Spinal cord (tissue), 3 donors: Measurements from ENCODE around the genes TMEM45B, NFRKB and SPATA19.

GRCh38 chr11:129239754-129240332, 47.7 kb upstream of the ARHGAP32 start:
- PRO-cap = no peak
- RAMPAGE, long total RNA = no peak

DNA sequence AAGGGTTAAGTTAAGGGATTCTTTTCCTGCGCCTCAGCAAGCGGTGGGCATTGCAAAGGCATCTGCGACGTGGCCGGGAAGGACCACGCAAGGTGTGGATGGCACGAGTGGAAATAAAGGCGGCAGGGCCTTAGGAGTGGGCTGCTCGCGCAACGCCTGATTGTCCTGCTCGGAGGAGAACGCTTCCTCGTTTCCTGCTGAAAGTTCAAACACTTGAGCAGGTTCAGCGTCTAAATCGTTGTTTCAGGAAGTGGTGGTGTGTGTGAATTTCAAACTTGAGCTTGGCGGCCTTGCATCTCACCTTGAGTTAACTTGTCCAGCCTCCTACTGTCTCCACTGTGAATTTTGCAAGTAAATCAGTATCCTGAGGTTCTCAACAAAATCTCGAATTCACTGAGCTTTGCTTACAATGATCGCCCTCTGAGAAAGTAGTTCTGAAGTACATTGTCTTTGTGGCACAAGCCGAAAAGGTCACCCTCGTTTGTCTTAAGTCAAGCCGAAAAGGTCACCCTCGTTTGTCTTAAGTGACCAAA, 729 bp downstream of the BARX2 start:
- PRO-cap = no peak
- RAMPAGE, long total RNA = no peak

DNA sequence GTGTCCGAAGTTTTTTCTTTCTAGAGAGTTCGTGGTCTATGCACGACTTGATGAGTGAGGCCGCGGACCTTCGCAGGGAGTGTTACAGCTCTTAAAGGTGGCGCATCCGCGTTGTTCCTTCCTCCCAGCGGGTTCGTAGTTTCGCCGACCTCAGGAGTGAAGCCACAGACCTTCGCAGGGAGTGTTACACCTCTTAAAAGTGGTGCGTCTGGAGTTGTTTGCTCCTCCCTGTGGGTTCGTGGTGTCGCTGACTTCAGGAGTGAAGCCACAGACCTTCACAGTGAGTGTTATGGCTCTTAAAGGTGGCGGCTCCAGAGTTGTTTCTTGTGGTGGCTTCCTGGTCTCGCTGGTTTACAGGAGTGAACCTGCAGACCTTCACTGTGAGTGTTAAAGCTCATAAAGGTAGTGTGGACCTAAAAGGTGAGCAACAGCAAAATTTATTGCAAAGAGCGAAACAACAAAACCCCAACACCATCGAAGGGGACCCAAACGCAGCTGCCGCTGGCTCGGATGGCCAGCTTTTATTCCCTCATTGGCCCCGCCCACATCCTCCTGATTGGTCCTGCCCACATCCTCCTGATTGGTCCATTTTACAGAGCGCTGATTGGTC, 1.4 kb upstream of the TMEM45B start:
- PRO-cap = no peak
- RAMPAGE, long total RNA = no peak

DNA sequence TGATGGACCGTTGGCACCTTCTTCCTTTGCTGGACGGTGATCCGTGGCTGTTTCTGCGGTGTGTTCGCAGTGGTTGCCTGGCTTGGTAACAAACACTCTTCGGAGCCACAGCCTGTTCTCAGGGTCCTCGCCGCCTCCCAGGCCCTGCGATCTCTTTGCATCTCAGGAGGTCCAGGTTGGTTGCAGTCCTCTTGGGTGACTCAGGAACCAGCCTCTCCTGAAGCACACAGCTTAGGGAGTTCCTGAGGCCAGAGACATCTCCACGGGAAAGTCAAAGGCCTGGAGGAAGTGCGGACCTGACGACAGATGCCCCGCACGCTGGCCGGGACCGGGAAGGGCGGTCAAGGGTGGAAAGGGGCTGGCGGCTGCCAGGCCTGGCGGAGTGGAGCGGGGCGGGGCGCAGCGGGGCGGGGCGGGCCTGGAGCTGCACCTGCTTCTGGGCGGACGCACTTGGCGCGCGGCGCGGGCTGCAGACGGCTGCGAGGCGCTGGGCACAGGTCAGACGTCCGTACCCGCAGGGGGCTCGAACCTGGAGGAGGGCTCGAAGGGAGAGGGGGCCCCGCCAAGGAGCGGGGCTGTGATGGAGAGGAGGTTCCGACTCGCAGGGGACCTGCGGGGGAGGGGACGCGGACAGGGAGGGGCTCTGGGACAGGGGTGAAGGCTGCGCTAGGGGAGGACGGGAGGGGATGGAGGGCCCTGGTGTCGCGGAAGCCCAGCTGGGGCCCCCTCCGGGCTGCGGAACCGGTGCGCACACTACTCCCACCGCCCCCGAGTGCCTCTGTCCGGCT, at the start of gene TMEM45B:
Gene TMEM45B (plus strand): TSS at position 447 of the 788 bp plus-strand sequence.
- PRO-cap = no peak
- RAMPAGE, long total RNA = start-site peak on the plus strand centred at position 442 of the sequence, 62 bp wide, 16 and 23 reads in 2 replicates

DNA sequence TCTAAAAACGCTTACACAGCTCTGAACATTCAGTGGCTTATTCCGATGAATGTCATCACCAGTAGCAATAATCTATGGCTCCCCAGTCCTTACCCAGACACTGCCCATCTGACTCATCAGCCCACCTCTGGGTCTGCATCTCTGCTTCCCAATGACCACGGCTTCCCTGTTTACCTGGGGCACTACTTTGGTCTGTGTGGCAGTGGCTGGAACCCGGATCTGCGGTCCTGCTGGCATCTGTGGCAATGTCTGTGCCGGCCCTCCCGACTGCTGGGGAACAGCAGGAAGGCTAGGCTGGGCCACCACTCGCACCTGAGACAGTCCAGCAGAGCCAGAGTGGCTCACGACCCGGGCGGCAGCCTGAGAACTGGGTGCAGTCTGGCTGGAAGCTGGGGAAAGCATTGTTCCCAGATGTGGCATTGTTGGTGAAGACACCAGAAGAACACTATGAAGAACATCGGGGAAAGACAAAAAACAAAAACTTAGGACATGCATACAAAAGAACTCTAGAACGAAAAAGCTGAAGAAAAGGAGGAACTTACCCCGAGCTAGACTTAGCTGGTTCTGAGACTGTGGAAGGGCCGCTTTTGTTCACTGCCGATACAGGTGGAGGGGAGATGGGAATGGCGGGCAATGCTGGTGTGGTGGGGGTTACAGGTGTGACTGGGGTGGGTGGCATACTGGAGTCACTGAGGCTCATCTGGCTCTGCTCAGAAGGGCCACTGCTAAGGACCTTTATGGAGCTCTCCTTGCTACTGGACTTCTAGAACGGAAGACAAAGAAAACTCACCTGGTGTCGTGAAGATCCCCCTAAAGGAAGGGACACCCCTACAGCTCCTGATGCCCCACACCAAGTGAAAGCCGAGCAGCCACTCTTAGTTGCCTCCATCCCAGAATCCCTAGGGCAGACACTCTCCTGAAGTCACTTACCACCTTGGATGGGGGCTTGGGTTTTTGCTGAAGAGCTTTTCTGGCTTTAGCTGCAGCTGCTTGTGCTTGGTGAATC, 21.5 kb downstream of the NFRKB start:
- PRO-cap = no peak
- RAMPAGE, long total RNA = no peak

DNA sequence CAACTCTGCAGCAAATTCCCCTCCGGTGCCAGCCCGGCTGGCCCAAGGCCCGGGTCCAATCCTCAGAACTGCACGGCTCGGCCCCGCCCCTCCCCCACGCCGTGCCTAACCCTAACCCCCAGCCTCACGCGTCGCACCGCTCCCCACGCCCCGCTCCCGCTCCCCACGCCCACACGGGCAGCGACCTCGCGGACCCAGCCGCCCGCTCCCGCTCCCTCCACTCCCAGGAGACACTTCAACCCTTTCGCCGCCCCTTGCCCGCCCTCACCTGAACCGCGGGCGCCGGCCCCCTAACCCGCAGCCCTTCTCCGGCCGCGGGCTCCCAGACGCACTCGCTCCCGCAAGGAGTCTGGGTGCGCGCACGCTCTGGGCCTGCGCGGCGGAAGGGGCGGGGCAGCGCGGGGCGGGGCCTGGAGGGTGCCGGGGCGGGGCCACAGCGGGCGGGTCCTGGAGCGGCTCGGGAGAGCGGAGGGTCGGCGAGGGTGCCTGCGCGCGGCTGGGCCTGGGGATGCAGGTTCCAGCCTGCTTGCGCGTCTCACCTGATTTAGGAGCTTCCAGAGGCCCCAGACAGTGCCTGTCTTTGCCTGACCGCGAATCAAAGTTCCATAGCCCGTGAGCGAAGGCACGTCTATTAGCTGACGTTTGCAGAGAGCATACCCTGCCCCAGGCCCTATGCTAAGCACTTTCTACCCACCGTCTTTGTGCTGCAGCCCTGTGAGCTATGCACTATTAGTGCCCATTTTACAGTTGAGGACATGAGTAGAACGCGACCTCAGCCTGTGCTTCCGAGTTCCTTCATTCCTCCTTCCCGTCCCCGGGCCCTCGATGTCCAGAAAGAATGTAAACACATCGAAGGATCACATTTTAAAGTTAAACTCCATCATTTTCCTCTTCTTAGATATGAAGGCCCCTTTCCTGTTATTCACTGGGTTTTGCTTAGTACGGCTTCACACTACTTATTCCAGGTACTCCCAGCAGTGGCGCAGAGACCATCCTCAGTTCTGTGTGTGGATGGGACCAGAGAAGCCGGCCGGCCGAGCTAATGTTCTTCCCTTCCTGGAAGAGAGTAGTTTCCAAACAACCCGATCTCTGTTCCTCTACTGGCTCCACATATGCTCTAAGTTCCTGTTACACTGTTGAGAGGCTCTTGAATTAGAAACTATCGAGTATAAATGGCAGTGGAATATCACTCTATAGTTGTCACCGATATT, at the start of gene NFRKB:
Gene NFRKB (minus strand): TSS at position 351 of the 1,211 bp plus-strand sequence.
- PRO-cap = no peak
- RAMPAGE, long total RNA = no peak

- PRO-cap = no peak
- RAMPAGE, long total RNA = no peak
Observed at GRCh38 chr11:130001205-130001930, 1.3 kb downstream of the PRDM10 start.

DNA sequence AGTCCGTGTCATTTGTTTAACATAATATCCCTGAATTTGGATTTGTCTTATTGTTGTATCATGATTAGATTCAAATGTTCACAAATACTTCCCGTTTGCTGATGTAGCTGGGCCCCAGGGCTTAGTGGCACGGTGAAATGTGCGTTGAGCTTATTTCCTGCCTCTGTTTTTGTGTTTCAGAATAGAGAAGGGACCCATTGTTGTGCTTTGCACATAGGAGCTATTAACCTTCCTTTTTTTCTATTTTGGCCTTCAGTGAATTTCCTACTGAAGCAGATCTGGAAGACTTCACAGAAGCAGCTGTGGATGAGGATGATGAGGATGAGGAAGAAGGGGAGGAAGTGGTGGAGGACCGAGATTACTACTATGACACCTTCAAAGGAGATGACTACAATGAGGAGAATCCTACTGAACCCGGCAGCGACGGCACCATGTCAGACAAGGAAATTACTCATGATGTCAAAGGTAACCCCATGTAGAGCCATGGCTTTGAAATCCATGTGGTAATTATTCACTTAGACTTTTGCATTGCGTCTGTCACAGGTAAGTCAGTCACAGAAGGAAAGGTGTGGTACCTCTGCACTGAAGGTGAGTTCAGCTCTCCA, 37.4 kb upstream of the ST14 start:
- PRO-cap = no peak
- RAMPAGE, long total RNA = no peak

DNA sequence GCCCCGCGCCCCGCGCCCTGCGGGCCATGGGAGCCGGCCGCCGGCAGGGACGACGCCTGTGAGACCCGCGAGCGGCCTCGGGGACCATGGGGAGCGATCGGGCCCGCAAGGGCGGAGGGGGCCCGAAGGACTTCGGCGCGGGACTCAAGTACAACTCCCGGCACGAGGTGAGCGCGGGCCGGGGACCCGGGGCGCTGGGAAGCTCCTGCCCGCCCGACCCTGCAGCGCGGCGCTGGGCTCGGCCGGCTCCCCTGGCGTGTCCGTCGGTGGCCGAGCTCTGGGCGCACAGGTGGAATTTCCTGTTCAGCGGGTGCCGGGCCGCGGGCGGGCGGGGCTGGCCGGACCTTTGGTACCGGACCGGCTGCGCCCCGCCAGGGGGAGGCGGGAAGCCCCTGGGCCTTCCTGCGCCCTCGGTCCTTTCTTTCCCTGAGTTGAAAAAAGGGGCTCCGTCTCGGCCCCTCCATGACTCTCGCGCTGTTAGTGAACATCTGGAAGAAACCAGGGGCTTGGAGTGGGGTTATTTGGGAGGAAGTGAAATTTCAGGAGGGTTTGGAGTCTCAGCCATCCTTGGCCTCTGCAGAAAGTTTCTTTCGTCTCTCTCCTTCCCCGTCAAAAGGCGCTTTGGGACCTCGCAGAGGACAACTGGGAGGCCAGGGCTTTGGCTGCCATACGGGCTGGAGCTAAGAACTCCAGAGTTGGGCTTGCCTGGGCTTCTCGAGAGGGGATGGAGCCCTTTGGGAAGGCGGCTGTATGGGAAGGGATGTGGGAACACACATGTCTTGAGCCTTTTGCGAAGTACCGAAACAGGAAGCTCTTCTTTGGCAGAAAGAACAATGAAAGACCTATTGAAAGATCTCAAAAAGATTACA, 546 bp downstream of the ST14 start:
- PRO-cap = no peak
- RAMPAGE, long total RNA = no peak

- PRO-cap = no peak
- RAMPAGE, long total RNA = no peak
Observed at GRCh38 chr11:130183563-130184457, 24.2 kb downstream of the ST14 start.

DNA sequence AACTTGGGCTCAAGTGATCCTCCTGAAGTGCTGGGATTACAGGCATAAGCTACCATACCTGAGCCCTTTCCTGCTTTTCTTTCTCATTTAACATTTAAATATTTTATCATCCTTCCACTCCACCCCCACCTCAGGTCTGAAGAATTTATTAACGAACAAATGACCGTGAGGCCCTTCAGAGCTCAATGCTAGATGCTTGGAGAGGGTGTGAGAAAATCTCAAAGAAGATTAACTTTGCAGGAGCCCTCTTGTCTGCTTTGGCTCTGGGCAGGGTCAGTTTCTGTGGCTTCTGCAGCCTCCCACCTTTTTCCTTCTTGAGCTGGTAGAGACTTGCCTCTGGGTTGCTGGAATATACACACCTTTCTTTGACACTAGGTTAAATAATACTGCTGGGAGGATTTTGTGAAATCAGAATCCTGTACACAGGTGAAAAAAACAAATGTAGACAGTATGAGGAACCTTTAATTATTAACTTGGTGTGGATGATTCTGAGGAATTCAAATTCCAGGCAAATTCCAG, 3.4 kb upstream of the ZBTB44 start:
- PRO-cap = no peak
- RAMPAGE, long total RNA = no peak

GRCh38 chr11:130388880-130389279, 39.5 kb downstream of the ADAMTS8 start:
- PRO-cap = no peak
- RAMPAGE, long total RNA = no peak

DNA sequence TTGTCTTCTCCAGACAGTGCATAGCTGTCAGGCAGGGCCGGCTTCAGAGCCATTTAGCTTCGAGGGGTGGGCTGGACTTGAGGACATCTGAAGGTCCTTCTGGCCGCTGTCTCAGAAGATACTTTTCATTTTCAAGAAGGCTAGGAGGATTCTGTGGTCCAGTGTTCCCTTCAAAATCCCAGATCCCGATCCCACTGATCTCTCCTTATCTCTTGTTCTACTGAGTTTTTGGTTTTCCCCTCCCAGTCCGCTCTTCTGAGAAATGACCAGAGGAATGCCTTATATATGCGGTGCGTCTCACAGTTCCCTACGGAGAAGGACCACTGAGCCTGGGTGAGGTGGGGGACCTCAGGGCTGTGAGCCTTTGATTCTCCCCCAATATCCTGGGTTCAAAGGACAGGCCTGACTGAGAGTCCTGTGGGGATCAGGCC, 7.0 kb downstream of the ADAMTS8 start:
- PRO-cap = no peak
- RAMPAGE, long total RNA = no peak

DNA sequence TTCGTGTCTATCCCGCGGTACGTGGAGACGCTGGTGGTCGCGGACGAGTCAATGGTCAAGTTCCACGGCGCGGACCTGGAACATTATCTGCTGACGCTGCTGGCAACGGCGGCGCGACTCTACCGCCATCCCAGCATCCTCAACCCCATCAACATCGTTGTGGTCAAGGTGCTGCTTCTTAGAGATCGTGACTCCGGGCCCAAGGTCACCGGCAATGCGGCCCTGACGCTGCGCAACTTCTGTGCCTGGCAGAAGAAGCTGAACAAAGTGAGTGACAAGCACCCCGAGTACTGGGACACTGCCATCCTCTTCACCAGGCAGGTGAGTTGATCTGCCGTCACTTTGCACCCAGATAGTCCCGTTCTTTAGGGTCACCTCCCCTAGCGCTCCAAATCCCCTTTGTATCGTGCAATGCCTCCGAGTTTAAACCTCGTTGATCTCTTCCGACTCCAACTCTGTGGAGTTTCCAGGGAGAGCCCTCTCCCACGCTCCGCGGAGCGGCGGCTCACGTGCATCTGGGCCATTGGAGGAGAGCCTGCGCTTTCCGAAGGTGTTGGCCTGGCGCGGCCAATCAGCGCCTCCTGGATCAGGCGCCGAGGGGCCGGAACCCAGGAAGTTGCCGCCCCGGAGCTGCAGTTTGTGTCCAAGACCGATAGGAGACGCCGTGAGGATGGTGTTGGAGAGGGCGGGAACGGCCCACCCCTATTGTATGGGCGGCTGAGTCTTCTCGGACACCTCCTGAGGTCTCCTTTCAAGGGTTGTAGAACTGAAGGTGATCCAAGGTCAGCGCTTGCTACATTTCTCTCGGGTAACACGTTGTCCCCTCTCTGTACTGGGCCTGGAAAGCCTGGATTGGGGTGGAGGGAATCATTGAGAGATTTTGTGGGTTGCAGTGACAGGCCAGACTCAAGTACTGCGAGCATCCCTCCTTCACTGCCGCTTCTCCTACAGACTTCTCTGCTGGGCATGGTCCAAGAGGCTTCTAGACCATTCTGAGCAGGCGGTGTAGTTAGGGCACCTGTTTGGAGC, 1.5 kb downstream of the ADAMTS15 start:
- PRO-cap = no peak
- RAMPAGE, long total RNA = no peak

GRCh38 chr11:130457736-130458183, 9.3 kb downstream of the ADAMTS15 start:
- PRO-cap = no peak
- RAMPAGE, long total RNA = no peak

GRCh38 chr11:130785202-130785649, 131.1 kb downstream of the SNX19 start:
- PRO-cap = no peak
- RAMPAGE, long total RNA = no peak

DNA sequence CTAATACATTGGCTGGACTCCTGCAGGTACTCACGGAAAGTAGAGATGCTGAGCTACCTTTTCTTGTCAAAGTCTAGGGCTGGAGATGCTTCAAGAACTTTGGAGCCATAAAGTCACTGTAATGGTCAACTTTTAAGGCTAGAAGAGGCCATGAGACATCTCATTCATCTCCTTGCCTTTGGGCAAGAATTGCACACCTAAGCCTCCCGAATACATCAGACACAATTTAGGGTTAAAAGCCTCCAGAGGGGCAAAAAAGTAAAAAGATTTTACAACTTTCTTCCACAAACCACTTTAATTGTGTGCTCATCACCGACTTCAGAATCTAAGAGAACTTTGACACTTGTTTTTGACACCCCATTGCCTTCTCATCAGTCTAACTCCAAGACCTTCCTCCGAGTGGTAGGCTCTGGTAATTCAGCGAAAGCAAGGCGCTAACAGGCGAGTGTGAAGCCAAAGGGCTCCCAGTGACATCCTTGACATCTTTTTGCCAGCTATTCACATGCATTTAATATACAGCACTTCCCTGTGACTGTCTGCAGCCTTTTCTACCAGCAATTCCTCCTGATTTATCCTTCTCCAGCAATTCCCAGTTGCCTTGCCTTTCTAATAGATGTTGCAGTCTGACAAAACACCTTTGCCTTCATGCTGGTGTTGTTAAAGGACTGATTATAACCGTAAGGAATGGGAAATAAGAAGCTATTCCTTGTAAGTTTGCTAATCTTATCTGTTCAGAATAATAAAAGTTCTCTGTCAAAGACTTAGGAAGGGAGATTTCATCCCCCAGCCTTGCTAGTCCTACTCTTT, 39.4 kb downstream of the SNX19 start:
- PRO-cap = no peak
- RAMPAGE, long total RNA = no peak

DNA sequence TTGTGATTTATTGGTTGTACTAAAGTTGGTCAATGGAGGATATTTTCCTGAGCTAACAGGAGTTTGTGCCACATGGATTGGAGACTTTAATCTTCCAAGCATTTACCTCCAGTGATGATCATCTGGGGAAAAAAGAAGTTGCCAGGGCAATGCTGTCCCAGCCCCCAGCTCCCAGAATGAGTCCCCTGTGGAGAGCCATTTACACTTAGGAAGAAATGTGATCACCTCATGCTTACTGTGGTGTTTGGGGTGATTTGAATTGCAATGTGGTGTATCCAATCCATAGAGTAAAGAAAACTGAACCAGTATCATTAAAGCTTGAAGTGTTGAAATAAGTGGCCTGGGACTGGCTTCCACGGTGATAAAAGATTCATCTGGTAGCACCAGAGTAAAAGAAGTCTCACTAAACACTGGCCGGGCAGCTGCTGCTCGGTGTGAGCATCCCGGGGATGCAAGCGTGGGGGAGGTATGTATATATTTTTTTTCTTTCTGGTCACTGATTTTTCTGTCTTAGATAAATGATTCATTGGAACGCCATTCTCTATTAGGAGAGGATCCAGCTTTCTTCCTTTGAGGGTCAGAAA, 117.2 kb upstream of the NTM start:
- PRO-cap = no peak
- RAMPAGE, long total RNA = no peak

- PRO-cap = no peak
- RAMPAGE, long total RNA = no peak
Observed at GRCh38 chr11:131488229-131488795, 117.9 kb downstream of the NTM start.

DNA sequence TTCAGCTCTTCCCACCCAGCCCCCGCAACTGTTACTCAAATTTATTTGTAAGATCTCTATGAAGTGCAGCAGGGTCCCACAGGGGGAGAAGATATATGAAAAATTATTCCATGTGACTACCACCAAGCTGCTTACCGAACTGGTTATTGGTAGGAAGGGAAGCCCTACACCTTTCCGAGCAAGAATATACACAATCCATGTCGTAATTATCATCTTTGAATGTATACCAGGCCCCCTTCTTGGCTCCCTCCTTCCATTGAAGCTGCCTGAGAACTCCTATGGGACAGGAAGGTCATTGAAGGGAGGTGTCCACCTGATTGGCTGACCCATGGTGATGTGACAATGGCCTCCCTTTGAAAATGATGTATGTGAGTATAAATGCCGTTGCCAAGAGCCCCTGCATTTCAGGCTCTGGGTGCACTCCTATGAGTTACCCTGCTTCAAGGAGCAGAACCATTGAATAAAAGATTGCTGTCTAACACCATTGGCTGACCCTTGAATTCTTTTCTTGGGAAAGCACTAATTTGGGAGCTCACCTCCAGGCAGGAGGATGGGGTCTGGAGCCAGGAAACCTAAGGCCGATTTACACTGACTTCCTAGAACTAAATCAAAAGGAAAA, at the start of gene SPATA19:
Gene SPATA19 (minus strand): TSS at position 280 of the 619 bp plus-strand sequence.
- PRO-cap = no peak
- RAMPAGE, long total RNA = no peak